AG08470 (cell line): ENCODE data around the gene NEO1.

DNA sequence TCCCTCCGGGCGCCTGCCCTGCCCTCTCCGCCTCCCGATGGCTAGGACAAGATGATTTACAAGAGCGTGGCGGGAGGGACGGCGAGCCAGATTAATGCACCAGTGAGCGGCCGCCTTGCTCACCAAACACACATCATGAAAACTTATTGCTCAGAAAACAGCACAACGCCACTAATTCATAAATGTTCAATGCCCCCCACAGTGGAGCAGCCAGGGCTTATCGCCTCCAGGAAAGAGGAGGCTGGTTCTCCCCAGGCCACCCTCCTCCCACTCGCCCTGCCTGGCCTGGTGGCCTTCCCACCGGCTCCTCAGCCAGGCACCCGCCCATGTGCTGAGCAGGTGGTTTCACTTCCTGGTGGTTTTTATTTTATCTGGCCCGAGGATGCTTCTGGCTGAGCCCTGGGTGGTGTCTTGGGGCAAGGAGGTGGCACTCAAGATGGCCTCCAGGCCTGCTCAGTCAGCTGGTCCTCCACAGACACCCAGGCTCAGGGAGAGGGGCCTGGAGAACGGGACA lies 285.0 kb downstream of the UACA start:
- RRBS: 100% methylated on average over 1 of the region's 17 CpGs

GRCh38 chr15:70535610-70536061 lies 227.7 kb downstream of the UACA start:
- RRBS: no CpG with 5 or more reads among the region's 5 CpGs

- RRBS: 2% methylated on average over 11 of the region's 21 CpGs
Observed at GRCh38 chr15:70763634-70764043, 281 bp upstream of the UACA start.

DNA sequence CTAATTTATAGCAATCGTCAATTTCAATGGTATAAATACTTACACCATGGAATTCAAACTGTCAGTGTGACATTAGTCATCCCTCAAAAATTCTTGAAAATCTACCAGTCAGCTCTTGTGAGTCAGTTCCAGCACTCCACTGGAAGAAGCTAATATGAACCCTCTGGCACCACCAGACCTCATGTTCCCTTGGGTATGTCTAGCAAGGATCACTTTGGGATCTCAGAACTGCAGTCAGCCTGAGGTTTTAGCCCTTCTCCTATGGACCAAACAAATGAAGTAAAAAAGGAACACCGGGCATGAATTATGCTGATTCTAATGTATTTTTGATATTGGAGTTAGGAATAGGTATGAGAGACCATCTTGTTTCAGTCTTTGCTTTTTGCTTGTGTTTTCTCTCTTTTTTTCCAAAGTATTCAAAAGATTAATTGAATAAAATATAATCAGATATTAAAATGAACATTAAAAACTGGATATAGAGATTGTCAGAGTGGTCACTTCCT lies 11.9 kb upstream of the UACA start:
- RRBS: no CpG with 5 or more reads among the region's 2 CpGs

GRCh38 chr15:70859346-70859720 lies 5.4 kb upstream of the LARP6 start:
- RRBS: no CpG with 5 or more reads among the region's 9 CpGs

- RRBS: no CpG with 5 or more reads among the region's 6 CpGs
Observed at GRCh38 chr15:71149898-71150383, 34.7 kb downstream of the THSD4 start.

DNA sequence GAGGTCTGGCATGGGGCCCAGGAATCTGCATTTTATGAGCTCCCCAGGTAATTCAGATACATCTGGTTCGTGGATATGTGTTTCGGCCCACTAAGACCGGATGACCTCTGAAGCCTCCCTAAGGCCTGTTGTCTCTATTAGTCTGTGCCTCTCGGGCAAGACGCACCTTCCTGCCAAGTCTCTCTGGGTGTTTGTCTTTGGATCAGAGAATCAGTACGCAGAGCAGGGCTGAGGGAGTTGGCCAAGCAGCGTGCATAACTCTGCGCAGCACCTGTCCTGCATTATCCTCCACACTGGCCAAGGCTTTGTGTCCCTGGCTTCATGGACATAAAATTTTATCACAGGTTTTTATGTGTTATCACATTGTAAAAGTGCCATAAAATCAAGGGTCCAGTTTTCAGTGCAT lies 181.1 kb downstream of the THSD4 start:
- RRBS: no CpG with 5 or more reads among the region's 8 CpGs

GRCh38 chr15:71333758-71334097 lies 218.5 kb downstream of the THSD4 start:
- RRBS: no CpG with 5 or more reads among the region's 3 CpGs

DNA sequence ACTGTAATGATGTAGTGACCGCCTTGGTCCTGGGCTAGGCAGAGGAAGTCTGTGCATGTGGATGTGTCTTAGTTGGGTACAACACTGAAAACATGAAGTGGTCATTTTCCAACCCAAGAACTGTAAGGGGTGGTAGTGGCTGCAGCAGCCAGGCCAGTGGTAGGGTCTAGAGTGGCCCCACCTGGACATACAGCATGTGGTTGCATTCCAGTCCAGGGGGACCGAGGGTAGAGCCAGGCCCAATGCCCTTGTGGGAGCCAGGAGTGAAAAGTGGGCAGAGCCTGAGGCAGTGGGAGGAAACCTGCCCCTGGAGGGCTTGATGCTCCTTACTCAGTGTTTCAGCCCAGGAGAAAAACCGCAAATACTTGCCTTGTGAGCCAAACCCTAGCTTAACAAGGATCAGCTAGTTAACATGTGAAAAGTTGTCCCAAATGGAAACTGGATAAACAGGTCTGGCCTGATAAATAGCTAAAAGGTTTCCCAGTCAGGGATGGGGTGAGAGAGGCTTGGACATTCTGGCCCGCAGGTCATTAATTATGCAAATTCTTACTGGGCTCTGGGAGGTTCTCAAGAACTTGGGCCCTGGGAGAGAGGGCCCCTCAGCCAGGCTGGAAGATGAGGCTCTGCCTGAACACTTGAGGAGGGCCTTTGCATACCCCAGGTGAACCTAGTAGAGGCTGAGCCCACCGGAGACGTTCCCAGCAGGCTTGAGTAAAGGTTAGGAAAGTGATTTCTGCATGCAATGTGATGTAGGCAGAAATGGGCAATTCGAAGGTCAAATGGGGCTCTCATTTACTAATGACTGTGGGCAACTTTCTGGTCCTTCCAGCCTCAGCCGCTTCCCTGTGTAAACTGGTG lies 222.0 kb downstream of the THSD4 start:
- RRBS: no CpG with 5 or more reads among the region's 8 CpGs

DNA sequence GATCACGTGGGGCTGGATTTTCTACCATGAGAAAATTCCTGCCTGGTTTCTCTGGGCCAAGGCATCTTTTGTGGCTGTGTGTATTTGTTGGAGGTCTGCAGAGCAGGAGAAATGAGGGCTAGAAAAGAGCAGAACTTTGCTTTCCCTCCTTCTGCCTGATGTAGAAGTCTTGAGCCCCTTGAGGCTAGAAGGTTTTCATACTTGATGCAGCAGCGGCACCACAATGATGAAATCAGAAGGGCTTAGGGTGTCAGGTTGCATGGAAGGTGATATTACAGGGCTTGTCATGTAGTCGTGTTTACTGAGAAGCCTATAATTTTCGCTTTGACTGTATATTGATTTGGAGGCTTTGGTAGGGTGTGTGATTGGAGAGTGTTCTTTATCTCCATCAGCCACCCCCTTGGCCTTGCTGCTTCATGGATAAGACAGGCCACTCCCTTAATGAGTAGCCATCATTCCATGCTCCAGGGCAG lies 339.8 kb downstream of the THSD4 start:
- RRBS: no CpG with 5 or more reads among the region's 4 CpGs

- RRBS: no CpG with 5 or more reads among the region's 16 CpGs
Observed at GRCh38 chr15:71781337-71782165, 28.8 kb upstream of the NR2E3 start.

DNA sequence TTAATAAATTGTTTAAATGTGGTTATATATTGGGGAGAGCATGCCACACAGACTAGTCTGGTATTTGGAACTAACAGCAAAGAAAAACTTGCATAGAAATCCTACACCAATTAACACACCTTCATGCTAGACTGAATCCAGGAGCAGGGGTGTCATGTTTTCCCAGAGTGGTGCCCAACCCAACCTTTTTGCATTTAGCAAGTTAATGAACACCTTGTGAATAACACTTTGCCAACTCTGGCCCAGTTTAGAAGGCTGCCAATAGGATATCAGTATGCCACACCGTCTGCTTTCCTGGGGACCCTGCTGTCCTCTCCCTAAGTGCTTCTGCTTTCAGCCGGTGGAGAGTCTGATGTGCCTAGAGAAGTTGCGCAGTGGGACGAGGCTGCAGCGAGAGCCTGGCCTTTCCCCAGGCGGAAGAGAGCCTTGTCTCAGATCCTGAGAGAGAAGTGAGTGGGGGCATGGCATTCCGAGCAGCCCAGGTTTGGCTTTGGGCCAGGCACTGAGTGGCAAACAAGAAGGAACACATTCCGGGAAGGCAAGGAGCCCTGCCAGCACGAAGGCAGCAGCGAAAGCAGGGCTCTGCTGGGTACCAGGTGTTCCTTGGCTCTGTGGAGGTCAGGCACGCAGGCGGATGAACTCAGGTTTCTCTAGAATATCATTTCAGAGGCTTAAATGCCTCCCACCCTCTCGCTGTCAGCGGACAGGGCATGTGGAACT lies 36.9 kb downstream of the SENP8 start:
- RRBS: no CpG with 5 or more reads among the region's 14 CpGs

DNA sequence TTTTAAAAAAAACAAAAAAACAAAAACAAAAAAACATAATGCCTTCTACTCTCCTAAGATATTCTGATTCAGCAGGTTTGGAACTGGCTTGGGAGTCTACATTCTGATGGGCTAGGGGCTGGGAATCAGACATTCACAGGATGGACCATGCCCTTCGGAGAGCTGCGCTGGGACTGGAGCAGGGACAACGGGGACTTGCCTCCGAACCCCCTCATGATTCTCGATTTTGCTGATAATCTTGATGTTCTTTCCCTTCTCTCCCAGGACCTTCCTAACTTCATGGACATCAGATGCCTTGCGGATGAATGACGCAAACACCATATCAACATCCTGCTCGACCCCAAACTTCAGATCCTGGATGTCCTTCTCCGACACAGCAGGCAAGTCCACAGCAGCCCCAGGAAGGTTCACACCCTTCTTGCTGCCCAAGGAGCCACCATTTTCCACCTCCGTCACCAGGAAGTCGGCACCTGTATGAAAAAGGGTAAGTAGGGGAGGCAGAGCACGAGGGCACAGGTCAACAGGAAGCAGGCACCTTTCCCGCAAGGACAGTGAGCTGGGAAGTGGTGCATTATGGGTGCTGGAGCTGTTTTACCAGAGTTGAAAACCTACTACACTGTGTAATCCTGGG lies 10.9 kb upstream of the GRAMD2A start:
- RRBS: no CpG with 5 or more reads among the region's 13 CpGs

DNA sequence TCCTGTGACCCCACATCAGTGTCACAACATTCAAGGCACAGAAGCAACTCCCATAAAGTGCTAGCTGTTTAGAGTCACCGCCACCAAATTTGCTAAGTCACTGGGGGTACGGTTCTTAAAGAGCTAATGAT lies 3.2 kb downstream of the PKM start:
- RRBS: no CpG with 5 or more reads among the region's 2 CpGs

- RRBS: no CpG with 5 or more reads among the region's 3 CpGs
Observed at GRCh38 chr15:72478300-72478944, 4.3 kb downstream of the ARIH1 start.

DNA sequence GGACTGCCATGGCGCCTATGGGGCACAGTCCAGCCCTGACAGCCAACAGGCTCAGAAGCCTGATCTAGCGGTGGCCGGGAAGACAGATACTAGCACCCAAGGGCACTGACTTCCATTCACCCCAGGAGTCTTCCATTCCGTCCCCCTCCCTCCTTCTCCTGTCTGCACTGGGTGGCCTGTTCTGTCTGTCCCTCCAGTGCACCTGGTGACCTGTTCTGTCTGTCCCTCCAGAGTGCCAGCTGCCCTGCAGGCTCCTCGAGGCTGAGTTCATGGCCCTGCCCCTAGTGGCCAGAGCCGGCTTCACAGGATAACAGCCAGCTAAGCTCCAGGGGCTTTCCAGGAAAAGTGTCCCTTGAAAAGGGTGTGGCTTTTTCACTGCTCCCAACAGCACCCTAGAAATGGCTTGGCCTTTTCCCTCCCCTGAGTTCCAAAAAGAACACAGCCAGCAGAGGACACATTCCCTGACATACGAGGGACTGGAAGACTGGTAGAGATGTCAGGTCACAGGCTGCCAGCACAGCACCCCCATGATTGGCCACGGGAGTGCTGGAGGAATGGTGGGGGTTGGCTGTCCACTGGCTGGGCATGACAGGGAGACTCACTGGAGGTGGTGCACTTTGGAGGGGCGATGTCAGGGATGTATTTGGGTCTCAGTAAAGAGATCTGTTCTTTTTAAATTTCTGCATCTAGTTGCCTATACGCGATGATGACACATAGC lies 15.1 kb downstream of the HIGD2B start:
- RRBS: no CpG with 5 or more reads among the region's 11 CpGs

- RRBS: 67% methylated on average over 1 of the region's 7 CpGs
Observed at GRCh38 chr15:72998189-72998681, 54.0 kb upstream of the NEO1 start.

DNA sequence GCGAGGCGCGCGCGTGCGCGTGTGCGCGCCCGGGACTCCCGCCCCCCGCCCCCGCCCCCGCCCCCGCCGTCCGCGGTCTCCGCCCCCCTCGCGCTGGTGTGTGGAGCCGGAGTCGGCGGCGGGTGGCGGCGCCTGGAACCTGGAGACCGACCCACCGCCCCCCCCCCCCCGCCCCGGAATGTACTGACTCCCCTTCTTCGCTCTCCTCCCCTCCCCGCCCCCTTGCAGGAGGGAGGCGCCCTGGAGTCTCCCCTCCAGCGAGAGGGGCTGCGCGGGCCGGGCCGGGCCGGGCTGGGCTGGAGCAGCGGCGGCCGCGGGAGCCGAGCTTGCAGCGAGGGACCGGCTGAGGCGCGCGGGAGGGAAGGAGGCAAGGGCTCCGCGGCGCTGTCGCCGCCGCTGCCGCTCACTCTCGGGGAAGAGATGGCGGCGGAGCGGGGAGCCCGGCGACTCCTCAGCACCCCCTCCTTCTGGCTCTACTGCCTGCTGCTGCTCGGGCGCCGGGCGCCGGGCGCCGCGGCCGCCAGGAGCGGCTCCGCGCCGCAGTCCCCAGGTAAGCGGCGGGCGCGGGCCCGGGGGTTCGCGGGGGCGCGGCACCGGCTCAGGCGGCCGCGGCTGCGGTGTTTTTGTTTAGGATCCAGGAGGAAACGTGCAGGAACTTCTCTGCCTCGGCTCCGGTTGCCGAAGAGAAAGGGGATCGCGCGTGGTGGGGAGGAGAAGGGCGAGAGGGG lies at the start of gene NEO1:
NEO1 (plus strand) TSS at position 208 of the 728 bp plus-strand sequence.
- RRBS: 2% methylated on average over 69 of the region's 98 CpGs

- RRBS: no CpG with 5 or more reads among the region's 7 CpGs
Observed at GRCh38 chr15:73303517-73304222, 65.1 kb downstream of the HCN4 start.